Tibial artery (tissue), 1 donor: ENCODE results near the genes ANXA4, SNRNP27, C2orf42 and ATP6V1B1.

DNA sequence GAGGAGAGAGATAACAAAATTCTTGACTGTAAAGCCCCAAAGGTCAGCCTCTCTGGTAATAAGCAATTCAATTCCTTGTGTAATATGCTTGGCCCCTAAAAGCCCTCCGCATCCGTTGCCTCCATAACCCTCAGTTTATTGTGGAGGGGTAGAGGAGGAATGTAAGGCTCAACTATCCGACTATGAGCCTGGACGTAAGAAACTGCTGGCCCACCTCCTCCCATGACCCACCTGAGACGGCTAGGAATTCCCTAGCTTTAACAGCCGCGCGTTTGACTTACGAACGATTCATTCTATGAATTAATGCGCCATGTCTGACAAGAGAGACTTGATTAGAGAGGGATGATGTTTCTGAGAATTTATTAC, 662 bp upstream of the GFPT1 start:
- PRO-cap, result no peak

DNA sequence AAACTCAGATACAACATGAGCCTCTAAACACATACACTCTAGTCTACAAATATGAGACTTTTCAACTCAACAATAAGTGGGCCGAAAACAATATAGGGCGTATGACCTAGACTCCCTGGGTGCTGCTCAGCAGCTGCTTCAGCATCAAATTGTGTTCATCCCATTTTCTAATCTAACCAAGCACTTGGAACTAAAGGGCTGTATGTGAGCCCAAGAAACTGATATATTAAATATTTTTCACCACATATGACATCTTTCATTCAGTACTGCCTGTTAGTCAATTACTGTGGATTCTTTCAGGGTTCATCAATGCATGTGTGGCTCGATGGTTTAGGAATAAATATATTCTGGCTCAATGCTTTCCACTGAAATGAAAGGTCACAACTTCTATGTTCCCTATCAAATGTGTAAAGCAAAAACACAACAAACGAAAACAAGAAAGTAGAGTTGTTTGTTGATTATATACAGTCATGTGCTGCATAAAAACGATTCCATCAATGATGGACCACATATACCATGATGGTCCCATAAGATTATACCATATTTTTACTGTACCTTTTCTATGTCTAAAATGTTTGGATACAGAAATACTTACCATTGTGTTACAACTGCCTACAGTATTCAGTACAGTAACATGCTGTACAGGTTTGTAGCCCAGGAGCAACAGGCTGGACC, 23.5 kb upstream of the NFU1 start:
- PRO-cap, result no peak

DNA sequence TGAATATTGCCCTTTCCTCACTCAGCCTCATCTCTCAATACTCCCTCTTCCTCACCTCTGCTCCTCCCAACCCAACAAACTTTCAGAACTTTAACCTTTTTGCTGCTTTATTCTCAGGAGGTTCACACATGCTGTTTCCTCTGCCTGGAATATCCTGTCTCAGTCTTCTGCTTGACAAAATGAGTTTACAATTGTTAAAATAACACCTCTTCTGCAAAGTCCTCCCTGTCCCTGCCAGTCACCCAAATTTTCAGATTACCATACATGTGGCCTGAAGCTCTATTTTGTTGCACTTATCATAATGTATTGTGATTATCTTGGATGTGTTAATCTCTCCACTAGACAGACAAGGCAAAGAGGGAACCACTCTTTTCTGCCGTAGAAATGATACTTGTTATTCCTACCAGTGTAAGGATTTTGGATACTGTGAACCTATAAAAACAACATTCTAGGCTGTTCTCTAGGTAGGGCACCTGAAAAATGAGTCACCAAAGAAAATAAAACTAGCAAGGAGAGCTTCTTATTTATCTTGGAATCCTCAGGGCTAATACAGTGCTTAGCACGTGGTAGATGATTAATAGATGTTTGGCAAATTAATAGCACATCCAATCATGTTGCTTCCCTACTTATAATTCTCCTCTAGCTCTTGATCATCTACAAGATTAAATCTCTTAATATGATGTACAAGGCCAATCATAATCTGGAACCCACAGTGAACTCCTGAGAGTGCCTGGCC, 73.2 kb downstream of the AAK1 start:
- PRO-cap, result no peak

- PRO-cap, result no peak
Measured at GRCh38 chr2:69638170-69638872, 5.2 kb downstream of the AAK1 start.

GRCh38 chr2:69644567-69644786, 938 bp upstream of the AAK1 start:
- PRO-cap, result no peak

GRCh38 chr2:69741119-69742216, at the start of gene ANXA4:
ANXA4 (plus strand) TSS chr2:69742134.
- PRO-cap, result unidirectional peak, plus-strand start at chr2:69741269; unidirectional peak, plus-strand start at chr2:69741377; unidirectional peak, plus-strand start at chr2:69741449; bidirectional peak, plus-strand start at chr2:69742143, minus-strand start at chr2:69741991

GRCh38 chr2:69756002-69756526, 14.1 kb downstream of the ANXA4 start:
- PRO-cap, result no peak

GRCh38 chr2:69830361-69830830, 936 bp downstream of the GMCL1 start:
- PRO-cap, result no peak

DNA sequence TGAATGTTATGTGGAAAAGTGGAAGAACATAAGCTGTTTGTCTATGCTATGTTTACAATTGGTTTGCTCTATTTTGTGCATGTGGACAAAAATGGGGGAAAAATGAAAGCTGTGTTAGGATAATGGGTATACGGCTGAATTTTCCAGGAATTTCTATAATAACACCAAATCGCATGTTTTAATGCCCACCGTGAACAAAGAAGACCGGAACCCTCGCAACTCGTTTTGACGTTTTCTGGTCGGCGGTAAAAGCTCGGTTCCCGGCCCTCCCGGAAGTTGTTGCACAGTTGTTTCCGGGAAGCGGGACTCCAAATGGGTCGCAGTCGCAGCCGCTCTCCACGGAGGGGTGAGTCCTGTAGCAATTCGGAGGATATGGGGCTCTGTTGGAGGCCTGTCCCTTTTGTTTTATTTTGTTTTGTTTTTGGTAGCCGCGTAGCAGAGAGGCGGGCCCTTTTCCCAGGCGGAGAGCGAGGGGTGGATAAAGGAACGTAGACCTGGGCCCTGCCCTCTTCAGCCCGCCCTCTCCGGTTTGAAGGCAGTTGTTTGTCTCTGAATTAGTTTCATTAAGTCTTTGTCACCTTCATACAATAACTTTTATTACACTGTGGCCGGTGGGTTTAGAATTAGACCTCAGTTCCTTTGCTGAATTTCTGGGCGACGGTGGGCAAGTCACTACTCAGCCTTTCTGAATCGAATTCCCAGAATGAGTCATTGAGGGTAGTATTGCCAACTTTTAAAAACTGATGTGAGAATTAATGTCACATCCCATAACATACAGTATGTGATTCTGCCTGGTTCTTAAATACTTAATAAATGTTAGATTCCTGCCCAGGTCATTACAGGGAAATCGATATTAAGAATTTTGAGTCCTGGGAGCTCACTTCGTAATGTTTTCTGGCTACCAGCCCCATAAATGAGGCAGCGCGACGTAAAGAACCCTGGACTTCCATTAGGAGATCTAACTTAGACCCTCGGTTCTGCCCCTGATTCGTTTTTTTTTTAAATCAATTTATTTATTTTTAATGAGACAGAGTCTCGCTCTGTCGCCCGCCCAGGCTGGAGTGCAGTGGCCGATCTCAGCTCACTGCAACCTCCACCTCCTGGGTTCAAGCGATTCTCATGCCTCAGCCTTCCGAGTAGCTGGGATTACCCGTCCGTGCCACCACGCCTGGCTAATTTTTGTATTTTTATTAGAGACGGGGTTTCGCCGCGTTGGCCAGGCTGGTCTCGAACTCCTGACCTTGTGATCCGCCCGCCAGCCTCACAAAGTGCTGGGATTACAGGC, at the start of gene SNRNP27:
TSS of gene SNRNP27 (plus strand) at position 284 of the 1,285 bp plus-strand sequence.
- PRO-cap, result unidirectional peak, plus-strand start at position 290 of the sequence

DNA sequence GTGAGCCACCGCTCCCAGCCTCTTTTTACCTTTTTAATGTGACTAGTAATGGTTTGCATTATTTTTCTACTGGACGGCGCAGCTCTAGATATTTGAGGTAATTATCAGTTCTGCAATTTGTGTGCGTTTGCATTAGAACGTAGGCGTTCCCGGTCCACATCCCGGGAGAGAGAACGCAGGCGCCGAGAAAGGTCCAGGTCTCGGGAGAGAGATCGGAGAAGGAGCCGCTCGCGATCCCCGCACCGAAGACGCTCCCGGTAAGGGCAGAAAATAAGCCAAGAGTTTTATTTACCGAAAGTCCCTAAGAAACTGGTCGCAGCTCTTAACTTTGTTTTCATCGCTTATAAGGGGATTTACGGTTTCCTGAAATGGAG, 1.2 kb downstream of the SNRNP27 start:
- PRO-cap, result no peak

- PRO-cap, result bidirectional peak, plus-strand start at chr2:69918101, minus-strand start at chr2:69918034
Measured at GRCh38 chr2:69917709-69918529, 3.0 kb downstream of the MXD1 start.

DNA sequence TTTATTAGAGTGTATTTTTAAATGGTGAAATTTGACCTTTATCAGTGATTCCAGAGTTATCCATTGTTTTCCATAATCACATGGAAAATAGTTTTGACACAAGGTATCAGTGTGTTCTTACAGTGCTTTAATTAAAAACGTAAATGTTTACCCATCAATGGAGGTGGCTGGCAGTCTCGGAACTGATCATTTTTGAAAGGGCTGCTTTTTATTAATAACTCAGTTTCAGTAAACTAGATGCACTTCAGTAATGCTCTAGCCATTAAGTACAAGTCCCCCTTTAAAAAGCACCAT, 3.8 kb downstream of the MXD1 start:
- PRO-cap, result no peak

DNA sequence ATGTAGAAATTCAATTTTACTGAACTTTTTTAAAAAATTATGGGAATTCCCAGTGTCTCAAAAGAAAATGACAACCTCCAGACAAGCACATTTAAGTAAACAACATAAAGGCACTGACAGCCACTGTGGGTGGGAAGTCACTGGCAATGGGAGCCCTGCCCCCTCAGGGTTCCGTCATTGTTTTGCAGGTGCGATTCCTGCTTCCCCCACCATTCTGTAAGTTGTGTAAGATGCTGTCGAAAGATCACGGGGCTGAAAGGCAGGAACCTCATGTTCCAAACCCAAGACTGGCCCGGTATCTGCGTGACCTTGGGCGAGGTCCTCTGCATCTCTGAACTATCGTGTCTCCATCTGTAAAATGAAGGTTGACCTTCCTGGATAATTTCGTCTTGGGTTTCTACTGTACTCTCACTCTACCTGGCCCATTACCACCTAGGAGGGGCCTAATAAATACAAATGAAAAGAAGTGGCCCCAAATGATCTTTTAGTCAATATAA, 15.8 kb upstream of the ASPRV1 start:
- PRO-cap, result no peak

GRCh38 chr2:70087543-70088568, 579 bp downstream of the PCBP1 start:
- PRO-cap, result unidirectional peak, plus-strand start at chr2:70087723; bidirectional peak, plus-strand start at chr2:70088320, minus-strand start at chr2:70088208

GRCh38 chr2:70189961-70191200, at the start of gene C2orf42:
C2orf42 (minus strand) TSS chr2:70191019.
- PRO-cap, result bidirectional peak, plus-strand start at chr2:70190779, minus-strand start at chr2:70190717; bidirectional peak, plus-strand start at chr2:70191124, minus-strand start at chr2:70191002

- PRO-cap, result no peak
Measured at GRCh38 chr2:70715311-70715675, 52.7 kb downstream of the ADD2 start.

DNA sequence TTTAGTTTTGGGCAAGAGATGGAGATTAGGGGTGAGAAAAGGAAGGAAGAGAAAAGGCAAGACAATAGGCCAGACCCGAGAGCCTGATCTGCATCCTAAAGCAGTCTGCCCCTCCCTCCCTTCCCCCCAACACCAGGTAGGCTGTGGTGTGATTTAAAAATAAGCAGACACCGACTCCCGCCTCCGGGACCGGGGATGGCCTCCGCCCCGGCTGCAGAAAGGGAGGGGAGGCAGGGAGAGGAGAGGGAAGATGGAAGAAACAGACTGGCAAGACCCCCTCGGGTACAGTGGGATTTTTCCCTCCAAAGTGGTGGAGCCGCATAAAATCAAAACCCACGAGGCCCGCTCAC, 1.0 kb downstream of the ADD2 start:
- PRO-cap, result no peak

DNA sequence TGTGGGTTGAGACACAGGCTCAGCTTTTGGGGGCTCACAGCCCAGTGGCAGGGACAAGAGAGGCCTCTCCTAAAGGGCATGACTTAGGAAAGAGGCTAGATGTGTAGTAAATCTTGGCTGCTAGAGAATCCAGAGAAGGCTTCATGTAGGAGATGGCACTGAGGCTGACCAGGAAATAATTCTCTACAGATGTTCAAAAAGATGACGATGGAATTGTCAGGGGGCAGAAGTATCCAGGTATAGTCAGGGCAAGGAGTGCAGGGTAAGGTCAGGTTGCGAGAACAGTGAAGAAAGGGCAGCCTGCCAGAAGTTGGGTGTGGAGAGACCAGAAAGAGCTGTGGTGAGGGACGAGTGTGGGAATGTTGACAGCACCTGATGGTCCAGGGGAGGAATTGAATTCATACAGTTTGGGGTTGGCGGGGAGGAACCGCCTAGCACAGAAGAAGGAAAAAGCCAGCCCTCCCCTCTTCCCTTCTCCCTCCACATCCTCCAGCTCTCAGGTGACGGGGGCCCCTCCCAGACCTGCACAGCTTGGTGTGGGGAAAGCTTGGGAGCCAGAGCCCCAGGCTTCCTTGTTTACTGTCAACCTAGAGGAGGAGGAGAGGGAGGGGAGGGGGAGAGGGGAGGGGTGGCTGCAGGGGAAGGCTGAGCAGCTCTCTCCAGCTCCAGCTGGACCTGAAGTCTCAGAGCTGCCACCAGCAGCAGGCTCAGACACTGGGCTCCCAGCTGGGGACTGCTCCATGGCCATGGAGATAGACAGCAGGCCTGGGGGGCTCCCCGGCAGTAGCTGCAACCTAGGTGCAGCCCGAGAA, at the start of gene ATP6V1B1:
TSS of gene ATP6V1B1 (plus strand) at position 686 of the 812 bp plus-strand sequence.
- PRO-cap, result no peak

DNA sequence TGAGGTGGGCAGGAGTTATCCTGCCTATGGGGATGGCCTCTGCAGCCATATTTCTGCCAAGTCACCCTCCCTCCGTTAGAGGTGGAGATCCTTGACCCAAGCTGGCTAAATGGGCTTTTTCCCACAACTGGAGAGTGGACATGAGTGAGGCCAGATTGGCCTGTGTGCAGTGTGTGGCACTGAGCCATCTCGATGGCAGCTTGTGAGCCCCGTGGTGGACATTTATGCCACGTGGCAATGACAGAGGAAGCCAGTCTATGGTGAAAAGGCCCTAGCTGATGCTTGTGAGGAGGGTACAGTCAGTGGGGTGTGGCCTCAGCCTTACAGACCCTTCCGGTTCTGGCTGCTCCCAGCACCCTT, 9.6 kb upstream of the TEX261 start:
- PRO-cap, result no peak

GRCh38 chr2:71068748-71069231, 342 bp downstream of the NAGK start:
- PRO-cap, result no peak